Right ventricle myocardium (tissue), 1 donor: ENCODE measurements around a stretch of chr5.

DNA sequence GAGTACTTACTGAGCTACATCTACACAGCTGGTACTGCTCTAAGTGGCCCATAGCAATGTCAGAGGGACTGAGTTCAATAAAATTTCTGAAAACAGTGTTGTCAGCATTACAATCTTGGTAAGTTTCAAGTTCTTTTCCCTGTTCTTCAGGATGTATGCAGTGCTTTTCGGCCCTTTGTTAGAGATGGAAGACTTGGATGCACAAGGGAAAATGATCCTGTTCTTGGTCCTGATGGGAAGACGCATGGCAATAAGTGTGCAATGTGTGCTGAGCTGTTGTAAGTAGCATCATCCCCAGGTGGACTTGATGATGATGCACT is 25.5 kb downstream of the SPINK5 start:
- PRO-cap, 2 experiments, result no peak in any of the 2 experiments

DNA sequence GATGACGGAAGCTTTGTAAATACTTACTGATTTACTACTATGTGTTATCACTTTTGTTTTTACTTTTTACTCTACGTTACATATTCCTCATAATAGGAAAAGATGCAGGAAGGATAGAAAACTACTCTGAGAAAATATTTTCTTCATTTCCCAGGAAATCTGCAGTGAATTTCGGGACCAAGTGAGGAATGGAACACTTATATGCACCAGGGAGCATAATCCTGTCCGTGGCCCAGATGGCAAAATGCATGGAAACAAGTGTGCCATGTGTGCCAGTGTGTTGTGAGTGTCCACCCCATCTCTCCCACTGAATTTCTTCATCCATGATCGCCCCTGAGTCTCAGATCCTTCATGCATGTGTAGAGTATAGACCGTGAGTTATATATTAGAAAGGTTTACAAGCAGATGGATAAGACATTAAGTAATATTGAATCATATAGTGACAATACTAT is 43.1 kb downstream of the SPINK5 start:
- PRO-cap, 2 experiments, result no peak in any of the 2 experiments

GRCh38 chr5:148119672-148120422 is 48.5 kb upstream of the SPINK14 start:
- PRO-cap, 2 experiments, result no peak in any of the 2 experiments

DNA sequence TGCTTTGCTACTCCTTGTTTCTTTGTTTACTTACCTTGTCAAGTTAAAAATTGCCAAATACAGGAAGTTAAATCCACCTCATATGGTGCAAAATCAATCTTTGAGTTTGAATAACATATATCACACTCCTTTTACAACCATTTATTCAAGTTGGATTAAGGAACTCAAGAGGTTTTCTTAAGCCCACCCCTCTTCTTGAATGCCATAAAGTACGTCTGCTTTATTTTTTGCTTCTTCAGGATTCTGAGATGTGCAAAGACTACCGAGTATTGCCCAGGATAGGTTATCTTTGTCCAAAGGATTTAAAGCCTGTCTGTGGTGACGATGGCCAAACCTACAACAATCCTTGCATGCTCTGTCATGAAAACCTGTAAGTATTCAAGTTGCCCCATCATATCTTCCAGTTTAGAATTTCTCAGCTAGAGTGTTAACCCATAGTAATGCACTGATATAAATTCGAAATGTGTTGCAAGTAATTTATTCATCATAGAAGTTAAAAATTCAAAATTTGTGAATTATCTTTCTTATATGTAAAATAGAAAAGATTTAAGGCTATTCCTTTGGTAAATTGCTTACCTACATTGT is 37.2 kb upstream of the SPINK14 start:
- PRO-cap, 2 experiments, result no peak in any of the 2 experiments

GRCh38 chr5:148805268-148805774 is 21.1 kb upstream of the ADRB2 start:
- PRO-cap, 2 experiments, result no peak in any of the 2 experiments

DNA sequence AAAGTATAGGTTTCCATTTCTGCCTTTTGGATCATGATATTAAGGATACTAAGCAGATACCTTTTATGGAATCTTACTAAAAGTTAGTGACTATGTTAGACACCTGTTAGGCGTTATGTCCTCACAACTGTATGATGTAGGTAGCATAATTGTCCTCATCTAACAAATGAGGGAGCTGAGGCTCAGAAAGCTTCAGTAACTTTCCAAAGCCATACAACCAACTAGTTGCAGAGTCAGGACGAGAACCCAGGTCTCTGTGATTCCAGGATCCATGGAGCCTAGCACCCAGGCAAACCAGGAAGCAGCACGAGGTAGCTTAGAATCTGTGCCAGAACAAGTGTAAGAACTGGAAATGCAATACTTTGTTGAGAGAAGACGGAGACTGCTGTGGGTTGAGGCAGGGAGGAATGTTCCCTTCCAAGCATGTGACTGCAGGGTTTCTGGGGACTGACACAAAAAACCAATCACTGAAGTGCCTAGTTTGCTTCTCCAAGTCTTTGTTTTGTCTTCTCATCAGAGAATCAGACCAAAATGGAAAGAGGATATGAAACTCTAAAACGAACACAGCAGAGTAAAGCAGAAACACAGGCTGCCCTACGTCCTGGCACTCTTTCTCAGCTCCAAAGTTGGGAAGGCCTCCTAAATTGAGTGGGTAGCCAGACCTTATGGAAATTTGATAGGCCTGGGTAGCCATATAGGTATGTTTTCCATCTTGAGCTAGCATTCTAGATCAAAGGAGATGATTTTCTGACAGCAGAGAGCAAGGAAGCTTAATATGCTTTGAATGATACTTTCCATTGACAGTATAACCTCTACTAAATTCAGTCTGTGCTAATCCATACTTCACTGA is 5.1 kb downstream of the ADRB2 start:
- PRO-cap, 2 experiments, result no peak in any of the 2 experiments

GRCh38 chr5:148986493-148987160 is 76.2 kb downstream of the SH3TC2 start:
- PRO-cap, 2 experiments, result no peak in any of the 2 experiments

- PRO-cap, 2 experiments, result no peak in any of the 2 experiments
Observed at GRCh38 chr5:149024415-149024689, 38.5 kb downstream of the SH3TC2 start.

- PRO-cap, 2 experiments, result no peak in any of the 2 experiments
Observed at GRCh38 chr5:149142708-149143212, 1.5 kb downstream of the ABLIM3 start.

GRCh38 chr5:149149935-149150325 is 8.6 kb downstream of the ABLIM3 start:
- PRO-cap, 2 experiments, result peak in 2 of 2 experiments; most common plus-strand start chr5:149150168 (in 2); most common minus-strand start chr5:149150014 (in 1)

GRCh38 chr5:149152210-149152978 is 11.1 kb downstream of the ABLIM3 start:
- PRO-cap, 2 experiments, result no peak in any of the 2 experiments

- PRO-cap, 2 experiments, result no peak in any of the 2 experiments
Observed at GRCh38 chr5:149204033-149204643, 62.8 kb downstream of the ABLIM3 start.

DNA sequence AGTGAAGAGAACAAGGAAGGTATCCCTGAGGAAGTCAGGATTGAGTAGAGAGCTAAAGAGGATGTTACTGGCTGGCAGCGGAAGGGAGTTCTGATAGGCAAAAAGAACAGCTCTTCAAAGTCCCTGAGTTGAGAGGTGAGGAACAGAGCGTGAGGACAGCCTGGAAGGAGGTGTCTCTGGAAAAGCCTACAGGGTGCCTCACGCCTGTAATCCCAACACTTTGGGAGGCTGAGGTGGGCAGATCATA is 19.3 kb downstream of the AFAP1L1 start:
- PRO-cap, 2 experiments, result peak in 1 of 2 experiments; most common plus-strand start position 142 of the sequence (in 1)

- PRO-cap, 2 experiments, result no peak in any of the 2 experiments
Observed at GRCh38 chr5:149355438-149356257, 2.2 kb upstream of the PCYOX1L start.

DNA sequence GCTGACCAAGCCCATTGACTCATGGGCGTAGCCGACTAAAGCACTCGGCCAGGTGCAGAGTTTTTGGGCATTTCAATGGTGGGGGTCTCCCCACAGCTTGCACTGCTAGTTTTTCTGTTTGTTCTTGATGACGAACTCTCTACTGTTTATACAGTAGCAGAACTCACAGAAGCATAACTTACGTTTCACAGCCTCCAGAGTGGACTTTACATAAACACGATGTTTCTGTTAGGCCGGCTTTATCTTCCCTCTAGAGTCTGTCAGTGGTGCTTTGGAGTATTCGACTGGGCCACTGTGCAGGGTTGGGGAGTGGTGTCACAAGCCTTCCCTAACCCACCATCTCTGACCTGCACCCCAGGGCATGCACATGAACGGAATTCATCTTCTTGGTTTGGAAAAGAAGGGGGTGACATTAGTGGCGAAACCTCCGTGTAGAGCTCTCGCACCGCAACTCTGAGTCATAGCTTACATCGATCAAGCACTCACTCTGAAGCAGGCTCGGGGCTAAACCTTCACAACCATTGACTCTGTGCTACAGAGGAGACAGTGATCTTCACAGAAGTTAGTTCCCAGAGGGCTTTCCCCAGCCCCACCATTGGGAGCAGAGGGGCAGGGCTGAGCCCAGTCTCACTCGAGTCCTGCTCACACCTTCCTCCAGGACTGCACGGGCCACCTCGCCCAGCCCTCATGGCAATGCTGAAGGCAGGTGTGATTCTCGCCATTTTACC is 25.5 kb upstream of the IL17B start:
- PRO-cap, 2 experiments, result no peak in any of the 2 experiments

DNA sequence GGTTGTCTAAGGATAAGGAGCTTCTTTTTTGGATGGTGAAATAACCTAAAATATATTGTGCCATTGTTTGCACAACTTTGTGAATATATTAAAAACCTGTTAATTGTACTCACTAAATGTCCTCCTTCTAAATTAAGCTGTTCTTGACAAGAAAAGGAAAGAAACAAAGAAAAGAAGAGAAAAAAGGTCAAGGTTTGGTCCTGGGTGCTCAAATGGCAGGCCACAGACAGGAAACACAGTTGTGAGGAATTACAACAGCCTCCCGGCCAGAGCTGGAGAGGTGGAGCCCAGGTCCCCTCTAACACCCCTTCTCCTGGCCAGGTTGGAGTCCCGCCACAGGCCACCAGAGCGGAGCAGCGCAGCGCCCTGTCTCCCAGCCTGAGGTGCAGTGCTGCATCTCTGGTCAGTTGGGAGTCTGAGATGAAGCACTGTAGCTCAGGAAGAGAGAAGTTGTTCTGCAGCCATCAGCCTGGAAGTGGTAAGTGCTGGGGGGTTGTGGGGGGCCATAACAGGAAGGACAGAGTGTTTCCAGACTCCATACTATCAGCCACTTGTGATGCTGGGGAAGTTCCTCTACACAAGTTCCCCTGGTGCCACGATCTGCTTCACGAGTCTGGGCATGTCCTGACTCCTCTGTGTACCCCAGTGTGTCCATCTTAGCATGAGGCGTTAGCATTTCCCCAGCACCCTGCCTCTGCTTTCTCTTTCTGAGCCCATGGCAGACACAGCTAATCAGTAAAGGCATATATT is 49.6 kb upstream of the IL17B start:
- PRO-cap, 2 experiments, result peak in 1 of 2 experiments; most common plus-strand start position 416 of the sequence (in 1)

- PRO-cap, 2 experiments, result peak in 2 of 2 experiments; most common plus-strand start chr5:149430661 (in 2)
Observed at GRCh38 chr5:149430165-149431221, 51.4 kb upstream of the IL17B start.

DNA sequence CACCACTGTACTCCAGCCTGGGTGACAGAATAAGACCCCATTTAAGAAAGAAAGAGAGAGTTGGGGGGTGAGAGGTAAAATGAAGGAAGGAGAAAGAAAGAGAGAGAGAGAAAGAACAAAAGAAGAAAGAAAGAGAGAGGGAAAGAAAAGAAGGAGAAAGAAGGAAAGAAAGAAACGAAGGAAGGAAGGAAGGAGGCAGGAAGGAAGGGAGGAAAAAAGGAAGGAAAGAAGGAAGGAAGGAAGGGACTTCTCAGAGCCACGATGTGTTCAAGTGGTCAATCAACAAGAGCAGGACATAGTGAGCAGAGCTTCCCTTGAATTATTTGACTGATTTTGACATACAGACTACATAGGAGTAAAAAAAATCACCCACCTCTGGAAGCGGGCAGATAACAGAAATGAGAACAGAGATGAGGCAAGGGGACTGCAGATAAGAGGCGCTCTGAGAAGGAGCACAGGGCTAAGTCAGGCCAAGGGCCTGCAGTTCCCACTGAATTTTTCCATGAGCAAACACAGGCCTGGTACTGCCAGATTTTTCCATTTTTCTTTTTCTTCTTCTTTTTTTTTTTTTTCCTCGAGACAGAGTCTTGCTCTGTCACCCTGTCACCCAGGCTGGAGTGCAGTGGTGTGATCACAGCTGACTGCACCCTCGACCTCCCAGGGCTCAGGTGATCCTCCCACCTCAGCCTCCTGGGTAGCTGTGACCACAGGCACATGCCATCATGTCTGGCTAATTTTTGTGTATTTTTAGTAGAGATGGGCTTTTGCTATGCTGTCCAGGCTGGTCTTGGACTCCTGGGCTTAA is 77.7 kb upstream of the IL17B start:
- PRO-cap, 2 experiments, result no peak in any of the 2 experiments

DNA sequence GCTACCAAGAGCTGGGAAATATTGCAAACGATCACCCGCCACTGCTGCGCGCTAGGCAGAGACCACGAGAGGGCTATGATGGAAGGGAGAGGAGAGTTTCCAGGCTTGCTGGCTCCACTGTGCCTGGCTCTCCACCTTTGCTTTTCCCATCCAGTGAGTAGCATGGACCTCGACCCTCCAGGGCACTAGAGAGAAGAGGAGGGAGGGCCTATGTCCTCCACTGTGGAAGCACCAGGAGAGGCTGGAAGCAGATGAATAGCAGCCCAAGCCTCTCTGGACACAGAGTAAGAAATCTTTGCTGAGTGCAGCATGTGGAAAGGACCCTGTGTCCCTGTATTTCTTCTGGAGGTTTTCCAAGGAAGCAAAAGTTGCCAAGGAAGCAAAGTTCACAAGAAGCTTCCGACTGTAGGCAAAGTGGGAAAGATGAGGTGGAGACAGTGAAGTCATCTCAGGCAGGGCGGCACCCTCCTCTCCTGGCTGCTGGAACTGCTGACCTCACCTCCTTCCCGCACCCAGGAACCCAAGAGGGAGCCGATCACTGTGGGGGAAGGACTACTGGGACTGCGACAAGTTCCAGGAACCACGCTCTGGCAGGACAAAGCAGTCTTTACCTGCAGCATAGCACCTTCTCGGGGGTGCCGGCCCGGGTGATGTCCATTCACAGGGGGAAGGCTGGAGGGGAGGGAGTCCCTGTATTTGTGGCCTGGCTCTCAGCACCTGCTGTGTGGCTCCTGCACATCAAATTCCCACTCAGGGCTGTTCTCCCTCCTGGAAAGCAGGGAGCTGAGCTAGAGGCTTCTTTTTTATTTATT is 79.6 kb downstream of the CSNK1A1 start:
- PRO-cap, 2 experiments, result no peak in any of the 2 experiments

DNA sequence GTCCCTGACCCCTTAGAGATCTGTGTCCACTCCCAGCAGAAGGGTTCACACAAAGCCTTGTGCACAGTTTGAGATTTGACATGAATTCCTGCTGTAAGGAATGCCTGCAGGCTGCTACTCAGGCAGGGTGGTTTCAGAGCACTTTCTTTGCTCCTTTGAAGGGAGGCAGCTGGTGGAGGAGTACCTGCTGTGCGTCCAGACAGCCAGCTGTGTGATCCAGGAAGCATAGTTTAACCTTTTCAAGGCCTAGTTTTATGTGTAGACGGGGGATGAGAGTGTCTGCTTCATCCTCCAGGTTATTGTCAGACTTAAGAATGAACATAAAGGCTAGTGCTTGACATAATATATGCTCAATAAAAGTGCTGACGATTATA is 908 bp downstream of the ARHGEF37 start:
- PRO-cap, 2 experiments, result no peak in any of the 2 experiments